ENCODE data around the genes UVSSA and LETM1.

DNA sequence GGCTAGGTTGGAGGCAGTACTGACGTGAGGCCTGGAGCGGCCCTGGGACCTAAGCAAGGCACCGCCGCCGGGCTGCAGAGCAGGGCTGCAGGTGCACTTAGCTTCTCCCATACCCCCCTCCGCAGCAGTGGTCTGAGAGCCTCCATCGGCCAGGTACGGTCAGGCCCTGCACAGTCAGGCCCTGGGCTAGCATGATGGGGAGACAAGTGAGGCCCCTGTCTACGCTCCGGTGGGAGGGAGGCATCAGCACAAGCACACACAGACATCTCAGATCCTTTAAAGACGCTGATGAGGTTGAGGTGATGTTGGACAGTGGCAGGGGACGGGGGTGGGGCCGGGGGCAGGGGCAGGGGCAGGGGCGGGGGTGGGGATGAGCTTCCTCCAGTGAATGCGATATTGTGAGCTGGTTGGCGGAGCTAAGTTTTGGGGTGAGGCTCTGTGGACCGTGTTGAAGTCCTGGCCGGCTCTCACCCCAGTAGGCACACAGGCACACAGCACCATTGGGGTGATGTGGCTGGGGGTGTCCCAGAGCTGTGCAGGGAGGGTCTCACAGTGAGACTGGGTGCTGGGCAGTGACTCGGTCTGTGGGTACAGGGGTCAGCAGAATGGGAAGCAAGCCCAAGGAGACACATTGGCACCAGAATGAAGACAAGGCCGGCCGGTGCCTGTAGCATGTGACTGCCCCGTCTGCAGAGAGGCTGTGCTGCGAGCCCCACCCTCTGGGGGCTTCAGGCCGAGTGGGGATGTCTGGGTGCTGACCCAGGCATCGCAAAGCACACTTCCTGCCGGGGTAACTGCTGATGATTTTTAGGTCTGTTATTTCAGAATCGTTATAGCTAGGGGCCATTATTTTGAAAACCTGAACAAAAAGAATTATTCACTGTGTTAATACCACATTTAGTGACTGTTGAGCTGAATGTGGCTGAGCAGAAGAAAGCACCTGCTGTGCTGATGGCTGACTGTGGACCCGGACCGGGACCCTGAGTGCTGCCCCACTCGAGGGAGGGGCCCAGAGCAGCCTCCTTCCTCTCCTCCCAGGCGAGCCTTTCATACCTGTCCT is 5.1 kb downstream of the MAEA start:
- PRO-cap = no peak

DNA sequence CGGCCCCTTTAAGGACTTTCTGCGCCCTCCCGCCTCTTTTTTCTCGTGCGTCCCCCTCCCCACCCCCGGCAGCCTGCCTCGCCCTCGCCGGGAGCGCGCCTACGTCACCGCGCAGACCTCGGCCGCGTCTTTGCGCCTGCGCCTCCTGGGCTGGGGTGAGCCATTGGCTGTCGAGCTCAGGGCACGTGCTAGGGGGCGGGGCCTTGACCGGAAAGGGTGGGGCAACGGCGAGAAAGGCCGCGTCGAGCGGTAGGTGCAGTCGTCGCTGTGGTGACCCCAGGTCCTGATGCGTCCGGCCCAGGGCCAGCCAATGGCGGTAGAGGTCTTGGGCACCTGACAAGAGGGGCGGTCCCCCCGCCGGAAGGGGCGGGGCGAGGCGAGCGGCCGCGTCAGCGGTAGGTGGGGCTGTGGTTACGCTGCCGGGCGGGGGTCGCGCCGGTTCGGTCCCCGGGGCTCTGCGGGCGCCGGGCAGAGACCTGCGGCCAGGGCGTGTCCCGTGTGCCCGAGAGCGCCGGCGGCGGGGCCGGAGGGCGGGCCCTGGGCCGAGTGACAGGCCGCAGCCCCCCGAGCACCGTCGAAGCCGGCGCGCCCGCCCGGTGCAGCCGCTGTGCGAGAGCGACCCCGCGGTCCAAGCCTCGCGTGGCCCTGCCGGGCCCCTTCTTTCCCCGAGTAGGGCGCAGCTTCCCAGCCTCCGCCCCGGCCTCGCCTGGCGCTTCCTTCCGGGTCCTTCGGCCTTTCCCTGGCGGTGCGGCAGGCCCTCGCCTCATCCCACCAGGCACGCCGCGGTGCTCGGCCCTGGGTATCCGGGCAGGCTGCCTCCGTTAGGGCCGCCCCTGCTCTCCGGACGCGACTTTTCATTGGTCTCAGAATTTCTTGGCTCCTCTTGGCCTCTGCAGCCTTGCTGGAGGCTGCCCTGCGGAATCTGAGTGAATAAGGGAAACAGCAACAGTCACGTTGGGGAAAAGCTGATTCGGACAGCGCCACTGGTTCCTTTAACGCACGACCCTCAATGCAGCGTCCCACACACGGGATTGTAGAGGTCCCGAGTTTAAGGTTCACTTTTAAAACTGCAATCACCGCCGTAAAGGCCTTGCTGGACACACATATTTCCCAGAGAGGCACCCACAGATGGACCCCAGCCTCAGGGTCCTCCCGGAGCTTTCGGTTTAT is at the start of gene UVSSA:
Gene UVSSA (plus strand): TSS at position 374 of the 1,170 bp plus-strand sequence.
- PRO-cap = unidirectional peak, minus-strand start at position 31 of the sequence; bidirectional peak, plus-strand start at position 410 of the sequence, minus-strand start at position 106 of the sequence; unidirectional peak, plus-strand start at position 471 of the sequence

DNA sequence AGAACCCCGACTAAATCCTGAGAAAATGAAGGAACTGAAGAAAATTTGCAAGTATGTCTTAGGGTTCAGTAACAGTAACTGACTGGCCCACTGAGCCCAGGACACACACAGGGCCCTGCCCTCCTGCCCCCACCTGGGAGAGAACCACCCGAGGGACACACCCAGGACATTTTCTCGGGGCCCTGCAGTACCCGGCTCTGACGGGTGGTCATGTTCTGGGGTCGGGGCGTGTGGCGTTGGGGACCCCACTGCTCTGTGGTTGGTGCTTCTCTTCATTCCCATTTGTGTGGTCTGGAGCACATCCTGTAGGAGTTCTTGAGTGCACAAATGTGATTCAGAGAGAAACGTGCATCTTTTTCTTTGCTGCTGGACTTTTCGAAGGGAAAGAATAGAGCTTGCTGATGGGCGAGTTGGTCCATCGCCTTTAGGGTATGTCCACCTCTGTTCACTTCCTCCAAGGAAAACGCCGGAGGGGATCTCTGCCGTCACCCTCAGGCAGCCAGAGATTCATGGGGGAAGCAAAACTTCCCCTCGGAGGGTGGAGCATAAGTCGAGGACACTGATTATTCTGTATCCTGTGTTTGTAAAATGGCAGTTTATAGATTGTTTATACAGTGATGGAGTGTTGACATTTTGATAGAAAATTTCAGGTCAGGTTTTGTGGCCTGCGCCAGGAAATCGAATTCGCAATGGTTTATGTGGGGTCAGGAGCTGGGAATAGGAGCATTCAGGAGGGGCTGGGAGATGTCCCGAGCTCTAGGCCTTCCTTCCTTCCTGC is 1.3 kb downstream of the UVSSA start:
- PRO-cap = no peak

DNA sequence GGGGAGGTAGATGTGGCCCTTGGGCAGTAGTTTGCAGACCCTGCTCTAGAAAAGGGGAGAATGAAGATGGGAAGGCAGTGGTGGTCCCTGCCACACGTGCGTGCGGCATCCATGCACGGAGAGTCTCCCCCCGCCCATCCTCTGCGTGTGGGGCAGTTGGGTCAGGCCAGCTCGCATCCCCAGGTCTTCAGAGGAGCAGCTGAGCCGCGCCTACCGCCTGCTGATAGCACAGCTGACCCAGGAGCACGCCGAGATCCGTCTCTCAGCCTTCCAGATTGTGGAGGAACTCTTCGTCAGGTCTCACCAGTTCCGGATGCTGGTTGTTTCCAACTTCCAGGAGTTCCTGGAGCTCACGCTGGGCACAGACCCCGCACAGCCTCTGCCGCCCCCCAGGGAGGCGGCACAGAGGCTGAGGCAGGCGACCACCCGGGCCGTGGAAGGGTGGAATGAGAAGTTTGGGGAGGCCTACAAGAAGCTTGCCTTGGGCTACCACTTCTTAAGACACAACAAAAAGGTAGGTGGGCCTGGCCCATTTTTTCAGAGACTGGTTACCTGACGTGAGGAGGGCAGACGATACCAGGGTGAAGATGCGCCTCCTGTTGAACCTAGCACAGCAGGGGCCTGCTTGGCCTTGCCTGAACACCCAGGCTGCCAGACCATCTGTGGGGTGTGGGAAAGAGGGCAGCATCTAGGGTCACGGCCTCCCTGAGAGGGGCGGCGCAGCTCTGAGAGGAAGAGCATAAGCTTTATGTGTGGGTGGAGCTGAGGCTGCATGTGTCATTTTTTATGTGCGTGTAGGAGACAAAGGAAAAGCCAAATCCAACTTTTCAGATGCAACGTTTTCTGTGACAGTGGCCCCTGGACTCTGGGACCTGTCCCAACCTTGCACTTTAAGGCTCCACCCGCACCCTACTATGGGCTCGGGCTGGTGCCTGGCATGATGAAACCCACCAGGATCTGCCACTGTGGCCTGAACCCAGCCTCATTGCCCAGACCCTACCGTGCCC is 2.6 kb downstream of the UVSSA start:
- PRO-cap = no peak

DNA sequence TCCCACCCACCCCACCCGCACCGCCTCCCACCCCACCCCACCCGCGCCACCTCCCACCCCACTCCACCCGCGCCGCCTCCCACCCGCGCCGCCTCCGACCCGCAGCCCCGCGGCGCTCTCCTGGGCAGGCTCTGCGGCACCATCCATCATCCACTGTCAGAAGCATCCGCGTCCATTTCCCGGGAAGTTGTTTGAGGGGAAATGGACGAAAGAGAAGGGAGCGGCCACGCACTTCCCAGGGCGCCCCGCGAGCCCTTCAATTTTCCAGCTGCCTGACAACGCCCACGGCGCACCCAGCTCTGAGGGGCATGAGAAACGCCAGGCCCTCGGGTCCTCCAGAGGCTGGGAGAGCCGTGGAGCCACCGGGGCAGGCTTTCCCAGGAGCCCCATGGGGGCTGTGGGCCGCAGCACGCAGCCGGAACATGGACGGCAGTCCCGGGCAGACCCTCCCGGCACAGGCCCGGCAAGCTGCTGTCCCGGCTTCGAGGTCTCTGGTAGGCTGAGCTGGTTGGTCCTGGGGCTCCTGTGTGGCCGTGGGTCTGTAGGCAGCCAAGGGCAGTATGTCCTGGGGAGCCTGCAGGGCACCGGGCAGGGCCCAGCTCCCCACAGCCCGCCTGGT is 115.3 kb downstream of the FAM53A start:
- PRO-cap = no peak

GRCh38 chr4:1578614-1578843 is 105.6 kb downstream of the FAM53A start:
- PRO-cap = no peak

DNA sequence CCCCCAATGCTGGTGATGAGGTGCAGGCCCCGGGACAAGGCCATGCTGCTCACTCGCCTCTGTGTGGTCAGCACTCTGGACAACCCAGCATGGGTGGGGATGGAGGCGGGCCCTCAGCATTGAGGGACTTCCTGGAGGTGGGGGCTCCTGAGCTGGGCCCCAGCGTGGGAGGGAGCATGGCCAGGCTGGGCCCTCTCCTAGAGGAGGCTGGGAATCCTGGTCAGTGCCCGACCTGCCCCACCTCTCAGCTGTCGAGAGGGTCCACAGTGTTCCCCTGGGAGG is 30.6 kb downstream of the TACC3 start:
- PRO-cap = no peak

- PRO-cap = no peak
Measured at GRCh38 chr4:1753589-1754197, 32.4 kb downstream of the TACC3 start.

GRCh38 chr4:1794817-1795648 is 1.9 kb downstream of the FGFR3 start:
- PRO-cap = no peak

GRCh38 chr4:1808203-1808918 is 15.3 kb downstream of the FGFR3 start:
- PRO-cap = no peak

DNA sequence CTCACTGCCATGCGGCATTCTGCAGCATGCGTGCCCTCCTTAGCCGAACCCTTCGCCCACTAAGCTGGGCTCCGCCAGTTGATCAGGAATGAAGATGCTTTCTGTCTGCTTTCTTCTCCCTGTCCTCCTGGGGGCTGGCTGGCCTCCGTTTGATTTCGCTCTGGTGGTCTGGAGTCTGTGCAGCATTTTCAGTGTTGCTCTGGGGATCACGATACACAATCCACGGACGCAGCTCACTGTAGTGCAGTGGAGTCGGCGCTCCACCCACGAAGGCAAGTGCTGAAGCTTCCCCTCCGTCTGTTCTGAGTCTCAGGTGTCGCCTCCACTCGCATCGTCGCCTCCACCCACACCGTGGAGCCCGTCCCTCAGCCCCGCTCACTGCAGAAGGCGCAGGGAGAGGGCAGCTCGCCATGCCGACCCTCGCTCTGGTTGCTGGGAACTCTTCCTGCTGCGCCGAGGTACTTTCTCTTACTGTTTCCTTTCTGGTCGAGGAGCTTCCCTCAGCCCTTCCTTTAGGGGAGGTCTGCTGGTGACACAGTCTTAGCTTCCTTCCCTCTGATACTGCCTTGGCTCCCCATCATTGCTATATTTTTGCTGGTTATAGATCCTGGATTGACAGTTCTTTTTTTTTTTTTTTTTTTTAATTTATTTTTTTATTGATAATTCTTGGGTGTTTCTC is 29.2 kb downstream of the LETM1 start:
- PRO-cap = no peak

- PRO-cap = bidirectional peak, plus-strand start at chr4:1856396, minus-strand start at chr4:1856143
Measured at GRCh38 chr4:1855842-1856624, at the start of gene LETM1. TSS of gene LETM1 (minus strand) at chr4:1856156.

DNA sequence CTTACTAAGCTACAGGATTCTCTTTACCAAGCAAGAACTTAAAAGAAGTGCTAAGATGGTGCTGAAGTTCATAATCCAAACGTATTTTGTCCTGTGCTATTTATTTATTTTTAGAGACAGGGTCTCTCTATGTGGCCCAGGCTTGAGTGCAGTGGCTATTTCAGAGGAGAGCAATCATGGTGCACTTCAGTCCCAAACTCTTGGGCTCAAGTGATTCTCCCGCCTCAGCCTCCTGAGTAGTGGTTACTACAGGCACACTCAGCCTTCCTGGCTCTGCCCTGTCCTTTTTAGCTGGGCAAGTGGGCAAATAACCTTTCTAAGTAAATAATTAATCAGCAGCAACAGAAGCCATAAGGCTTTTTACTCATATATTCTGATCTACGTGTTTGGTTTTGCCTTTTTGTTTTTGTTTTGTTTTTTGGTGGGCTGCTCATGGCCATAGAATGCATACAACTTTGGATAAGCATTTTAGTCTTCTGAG is 2.6 kb downstream of the NSD2 start:
- PRO-cap = no peak

DNA sequence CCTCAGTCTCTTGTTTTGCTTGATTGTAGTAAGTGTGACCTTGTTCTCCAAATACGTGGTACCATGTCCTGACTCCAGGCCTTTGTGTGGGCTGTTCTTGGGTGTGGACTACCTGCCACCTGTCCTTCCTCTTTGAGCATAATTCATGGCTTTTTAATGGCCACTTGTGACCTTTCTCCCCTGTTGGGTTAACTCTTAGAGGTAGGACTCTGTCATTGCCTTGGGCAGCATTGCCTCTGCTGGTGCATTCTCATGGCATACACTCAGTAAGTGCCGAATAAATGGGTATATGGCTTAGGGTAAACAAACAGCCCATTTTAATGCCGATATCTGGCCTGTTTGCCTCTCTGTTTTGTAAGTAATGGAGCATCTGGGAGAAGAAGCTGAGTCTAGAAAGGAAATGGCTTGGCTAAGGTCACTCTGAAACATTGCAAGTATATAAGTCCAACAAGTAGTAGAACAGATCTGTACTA is 3.1 kb downstream of the NSD2 start:
- PRO-cap = no peak

GRCh38 chr4:1881644-1882249 is 10.6 kb downstream of the NSD2 start:
- PRO-cap = no peak

DNA sequence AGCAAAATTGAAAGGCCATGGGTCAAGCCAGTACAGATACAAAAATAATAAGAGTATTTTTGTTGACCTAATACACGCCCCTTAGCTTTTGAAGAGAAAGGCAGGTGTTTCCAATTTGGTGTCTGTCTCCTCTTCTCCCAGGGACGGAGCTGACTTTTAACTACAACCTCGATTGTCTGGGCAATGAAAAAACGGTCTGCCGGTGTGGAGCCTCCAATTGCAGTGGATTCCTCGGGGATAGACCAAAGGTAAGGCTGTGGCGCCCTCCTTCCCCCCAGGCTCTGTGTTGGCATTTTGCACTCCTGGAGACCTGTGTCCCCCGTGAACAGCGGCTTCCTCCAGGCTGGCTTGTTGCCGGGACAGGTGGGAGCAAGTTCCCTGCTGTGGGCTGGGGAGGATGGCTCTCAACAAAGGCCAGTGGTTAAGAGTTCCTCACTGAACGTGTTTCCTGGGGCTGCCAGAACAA is 33.6 kb downstream of the NELFA start:
- PRO-cap = no peak

DNA sequence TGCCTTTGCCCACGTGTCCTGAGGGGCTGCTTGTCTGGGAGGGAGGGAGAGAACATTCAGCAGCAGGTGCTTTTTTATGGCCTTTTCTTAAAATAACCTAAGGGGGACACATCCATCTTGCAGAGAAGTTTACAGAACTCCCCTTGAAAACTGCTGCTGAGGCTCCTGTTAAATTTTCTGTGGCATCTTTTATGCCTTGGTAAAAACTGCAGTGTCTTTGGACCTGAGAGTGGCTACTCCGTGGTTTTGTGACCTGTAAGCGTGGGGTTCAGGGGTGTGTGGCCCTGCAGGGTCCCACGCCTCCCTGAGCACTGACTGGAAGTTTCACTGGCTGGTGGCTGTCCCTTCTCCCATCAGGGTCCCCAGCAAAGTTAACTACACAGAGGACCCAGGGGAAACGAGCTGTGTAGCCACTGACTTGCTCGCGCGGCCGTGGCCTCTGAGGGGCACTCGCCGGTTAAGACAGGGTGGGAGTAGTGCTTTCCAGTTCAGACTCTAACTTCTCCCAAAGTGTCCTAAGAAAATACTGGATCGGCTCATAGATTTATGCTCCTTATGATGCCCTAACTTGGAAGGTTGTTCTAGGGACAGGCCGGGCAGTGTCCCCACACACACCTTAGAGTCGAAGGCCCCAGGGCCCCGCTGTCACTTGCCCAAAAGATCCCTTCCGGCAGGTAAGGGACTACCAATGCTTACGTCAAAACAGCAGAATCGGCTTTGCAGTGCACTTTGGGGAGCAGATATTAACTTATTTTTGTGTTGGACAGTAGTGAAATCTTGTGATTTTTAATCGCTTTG is 28.2 kb downstream of the NELFA start:
- PRO-cap = no peak

DNA sequence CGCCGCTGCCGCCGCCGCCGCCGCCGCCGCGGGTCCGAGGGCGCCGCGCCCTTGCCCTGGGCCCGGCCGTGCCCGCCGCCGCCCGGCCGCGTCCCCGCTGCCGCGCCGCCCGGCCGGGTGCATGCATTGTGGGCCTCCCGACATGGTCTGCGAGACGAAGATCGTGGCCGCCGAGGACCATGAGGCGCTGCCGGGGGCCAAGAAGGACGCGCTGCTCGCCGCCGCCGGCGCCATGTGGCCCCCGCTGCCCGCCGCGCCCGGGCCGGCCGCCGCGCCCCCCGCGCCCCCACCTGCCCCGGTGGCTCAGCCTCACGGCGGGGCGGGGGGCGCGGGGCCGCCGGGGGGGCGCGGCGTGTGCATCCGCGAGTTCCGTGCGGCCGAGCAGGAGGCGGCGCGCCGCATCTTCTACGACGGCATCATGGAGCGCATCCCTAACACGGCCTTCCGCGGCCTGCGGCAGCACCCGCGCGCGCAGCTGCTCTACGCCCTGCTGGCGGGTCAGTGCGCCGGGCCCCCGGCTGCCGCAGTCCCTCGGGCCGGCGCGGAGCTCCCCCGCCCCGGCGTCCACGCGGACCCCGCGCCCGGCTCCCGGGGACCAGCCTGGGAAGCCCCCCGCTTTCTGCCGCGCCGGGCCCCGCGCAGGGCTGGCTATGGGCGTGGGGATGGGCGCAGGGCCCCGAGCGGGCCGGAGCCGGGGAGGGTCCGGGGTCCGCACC is 422 bp downstream of the NAT8L start:
- PRO-cap = no peak

DNA sequence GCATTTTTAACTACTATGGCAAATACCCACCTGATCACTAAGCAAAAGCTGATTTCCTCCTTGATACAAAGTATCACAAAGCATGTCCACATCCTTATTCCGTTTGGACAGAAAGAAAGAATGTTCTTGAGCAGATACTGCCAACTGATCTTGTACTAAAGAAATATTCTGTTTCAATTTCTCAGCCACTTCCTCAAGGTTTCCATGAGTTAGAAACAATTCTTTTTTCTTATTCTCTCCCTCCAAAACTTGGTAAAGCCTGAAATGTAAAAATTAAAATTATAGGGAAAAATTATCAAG is 5.8 kb downstream of the HAUS3 start:
- PRO-cap = no peak

- PRO-cap = no peak
Measured at GRCh38 chr4:2249669-2250320, 7.9 kb upstream of the HAUS3 start.